Mesenchymal stem cell of the bone marrow (primary cell): ENCODE measurements around the gene TMEM248.

DNA sequence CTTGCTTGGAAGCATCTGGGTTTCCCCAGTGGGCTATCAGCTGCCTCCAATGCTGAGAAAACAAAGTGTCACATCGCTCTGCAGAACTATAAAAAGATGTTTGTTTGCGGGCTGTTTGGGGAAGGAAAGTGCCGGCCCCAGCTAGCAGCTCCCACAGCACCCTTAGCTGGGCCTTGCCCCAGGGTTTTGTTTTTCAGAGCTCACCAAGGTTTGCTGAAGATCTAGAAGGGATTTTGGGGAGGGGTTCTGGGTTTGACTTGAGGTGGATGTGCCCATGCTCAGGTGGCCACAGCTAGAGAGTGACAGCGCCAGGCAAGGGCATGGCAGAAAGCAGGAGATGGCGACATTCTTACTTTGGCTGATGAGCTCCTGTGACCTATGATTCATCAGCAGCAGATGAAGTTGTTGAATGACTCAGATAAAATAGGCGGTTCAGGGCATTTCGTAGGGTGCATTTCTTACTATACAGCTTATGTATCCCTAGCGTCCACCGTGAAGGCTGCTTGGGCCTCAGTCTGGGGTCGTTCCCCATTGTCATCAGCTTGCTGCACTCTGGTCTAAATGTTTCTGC is 7.1 kb downstream of the KCTD7 start:
- CAGE, long polyA plus RNA: no peak

DNA sequence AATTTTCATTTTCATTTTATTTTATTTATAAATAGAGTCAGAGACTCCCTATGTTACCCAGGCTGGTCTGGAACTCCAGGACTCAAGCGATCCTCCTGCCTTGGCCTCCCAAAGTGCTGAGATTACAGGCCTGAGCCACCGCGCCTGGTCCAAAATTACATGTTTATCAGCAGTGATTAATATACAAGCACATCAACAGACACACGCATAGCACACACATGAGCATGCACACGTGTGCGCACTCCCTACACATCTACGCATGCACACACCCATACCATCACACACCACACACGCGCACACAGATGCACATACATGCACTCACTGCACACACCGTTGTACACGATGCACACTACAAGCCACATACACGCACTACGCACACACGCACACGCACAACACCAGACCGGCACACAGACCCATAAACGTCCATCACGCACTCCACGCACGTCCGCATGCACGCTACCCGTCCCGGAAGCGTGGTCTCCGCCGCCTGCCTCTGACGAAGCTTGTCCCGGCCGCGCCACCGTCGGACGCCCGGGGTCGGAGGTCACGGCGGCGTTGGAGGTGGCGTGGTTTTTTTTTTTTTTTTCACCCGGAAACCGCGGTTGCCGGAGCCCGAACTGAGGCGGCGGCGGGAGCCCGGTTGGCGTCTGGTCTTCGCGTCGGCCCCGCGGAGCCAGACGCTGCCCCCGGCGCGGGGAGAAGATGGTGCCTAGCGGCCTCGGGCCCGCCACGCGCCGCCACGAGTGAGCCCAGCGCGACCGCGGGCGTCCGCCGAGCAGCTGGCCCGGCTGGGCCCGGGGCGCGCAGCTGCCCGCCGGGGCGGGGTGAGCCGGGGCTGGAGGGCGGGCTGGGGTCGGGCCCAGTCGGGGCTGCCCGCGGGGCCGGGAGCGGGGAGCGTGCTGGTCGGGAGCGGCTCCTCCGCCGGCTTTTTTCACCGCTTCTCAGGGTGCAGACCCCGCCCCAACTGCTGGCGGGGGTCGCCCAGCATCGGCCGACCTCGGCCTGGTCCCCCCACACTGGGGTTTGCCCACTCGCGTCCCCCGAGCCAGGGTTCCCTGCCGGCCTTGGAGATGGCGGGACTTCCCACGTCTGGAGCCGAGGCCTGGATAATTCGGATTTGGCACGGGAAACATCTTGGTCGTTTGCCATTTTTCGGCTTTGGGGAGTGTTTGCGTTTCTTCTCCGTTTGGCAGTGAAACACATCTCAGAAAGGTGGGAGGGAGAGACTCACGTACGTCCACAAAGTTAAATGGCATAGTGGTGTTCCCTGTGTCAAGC is at the start of gene TMEM248:
Gene TMEM248, plus strand, starts transcription at position 588 of the 1,278 bp plus-strand sequence.
- CAGE, long polyA plus RNA: no peak

- CAGE, long polyA plus RNA: no peak
Measured at GRCh38 chr7:66930250-66930835, 9.3 kb downstream of the TMEM248 start.

- CAGE, long polyA plus RNA: no peak
Measured at GRCh38 chr7:66994370-66995018, 892 bp downstream of the SBDS start.

- CAGE, long polyA plus RNA: no peak
Measured at GRCh38 chr7:67066985-67067530, 70.4 kb downstream of the TYW1 start.

GRCh38 chr7:67226302-67226909 is 50.3 kb upstream of the SPDYE21 start:
- CAGE, long polyA plus RNA: no peak

GRCh38 chr7:67392963-67393363 is 116.2 kb downstream of the SPDYE21 start:
- CAGE, long polyA plus RNA: no peak

DNA sequence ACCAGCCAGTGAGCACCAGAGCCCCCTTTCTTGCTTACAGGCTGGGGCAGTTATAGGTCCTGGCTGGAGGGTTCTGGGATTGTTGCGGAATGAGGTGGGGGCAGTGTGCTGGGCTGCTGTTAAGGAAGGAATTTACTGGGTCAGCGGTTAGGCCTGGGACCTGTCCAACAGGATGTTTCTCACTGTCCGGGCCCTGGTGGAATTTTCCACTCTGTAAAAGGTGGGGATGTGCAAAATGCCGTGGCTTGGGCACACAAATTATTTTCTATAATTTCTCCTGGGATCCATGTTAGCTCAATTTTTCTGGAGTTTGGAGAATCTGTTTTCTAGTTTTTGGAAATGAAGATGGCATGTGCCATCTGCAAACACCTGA is 477.2 kb downstream of the SPDYE21 start:
- CAGE, long polyA plus RNA: no peak

DNA sequence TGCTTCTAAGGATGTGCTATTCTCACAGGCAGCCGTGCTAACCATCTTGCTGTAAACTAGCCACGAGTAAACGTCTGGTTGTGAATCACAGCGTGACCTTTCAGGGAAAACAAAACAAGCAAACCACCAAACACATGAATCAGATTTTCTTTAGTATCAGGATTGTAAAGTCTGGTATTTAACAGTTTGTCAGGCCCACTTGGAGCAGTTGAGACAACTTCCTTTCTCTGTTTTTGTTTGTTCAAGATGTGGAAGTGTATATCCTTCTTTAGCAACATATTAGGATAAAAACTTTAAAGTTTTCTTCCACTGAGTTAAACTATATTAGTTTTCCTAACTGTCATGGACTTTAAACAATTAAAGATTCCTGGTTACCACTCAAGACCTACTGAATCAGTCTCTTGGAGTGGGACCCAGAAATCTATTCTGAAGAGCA is 32.1 kb downstream of the AUTS2 start:
- CAGE, long polyA plus RNA: no peak

- CAGE, long polyA plus RNA: no peak
Measured at GRCh38 chr7:69944143-69944956, 346.1 kb downstream of the AUTS2 start.

DNA sequence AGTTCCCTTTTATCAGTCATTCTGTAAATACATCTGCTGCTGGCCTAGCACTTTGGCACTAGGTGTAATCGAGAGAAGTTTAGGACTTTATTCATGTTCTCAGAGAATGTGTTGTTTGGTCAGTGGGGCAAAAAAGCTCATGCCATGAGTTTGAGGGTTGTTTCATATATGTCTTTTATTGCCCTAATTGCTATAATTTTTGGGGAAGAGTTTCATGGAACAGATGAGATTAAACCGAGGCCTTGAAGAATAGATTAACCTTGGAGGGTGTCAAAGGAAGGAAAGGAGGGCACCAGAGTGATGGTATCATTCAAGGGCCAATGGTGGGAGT is 762.8 kb upstream of the GALNT17 start:
- CAGE, long polyA plus RNA: no peak

DNA sequence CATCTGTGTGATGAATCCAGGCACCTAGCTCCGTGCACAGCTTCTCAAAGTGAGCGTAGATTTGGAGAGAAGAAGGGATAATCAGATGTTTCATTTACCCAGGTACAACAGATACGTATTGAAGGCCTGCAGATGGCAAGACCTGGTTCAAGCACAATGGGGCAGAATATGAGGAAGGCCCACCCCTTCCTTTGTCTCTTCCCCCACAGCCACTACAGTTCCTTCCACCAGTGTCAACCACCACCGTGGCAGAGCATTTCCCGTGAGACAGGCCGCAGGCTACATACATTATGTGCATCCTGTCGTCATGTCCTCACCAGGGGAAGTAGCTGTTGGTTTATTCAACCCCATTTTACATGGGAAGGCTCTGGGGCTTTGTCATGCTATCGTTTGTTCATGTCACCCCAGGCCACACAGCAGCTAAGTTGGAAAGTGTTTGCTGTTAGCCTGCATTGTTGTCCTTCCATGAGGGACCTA is 471.5 kb upstream of the GALNT17 start:
- CAGE, long polyA plus RNA: no peak

DNA sequence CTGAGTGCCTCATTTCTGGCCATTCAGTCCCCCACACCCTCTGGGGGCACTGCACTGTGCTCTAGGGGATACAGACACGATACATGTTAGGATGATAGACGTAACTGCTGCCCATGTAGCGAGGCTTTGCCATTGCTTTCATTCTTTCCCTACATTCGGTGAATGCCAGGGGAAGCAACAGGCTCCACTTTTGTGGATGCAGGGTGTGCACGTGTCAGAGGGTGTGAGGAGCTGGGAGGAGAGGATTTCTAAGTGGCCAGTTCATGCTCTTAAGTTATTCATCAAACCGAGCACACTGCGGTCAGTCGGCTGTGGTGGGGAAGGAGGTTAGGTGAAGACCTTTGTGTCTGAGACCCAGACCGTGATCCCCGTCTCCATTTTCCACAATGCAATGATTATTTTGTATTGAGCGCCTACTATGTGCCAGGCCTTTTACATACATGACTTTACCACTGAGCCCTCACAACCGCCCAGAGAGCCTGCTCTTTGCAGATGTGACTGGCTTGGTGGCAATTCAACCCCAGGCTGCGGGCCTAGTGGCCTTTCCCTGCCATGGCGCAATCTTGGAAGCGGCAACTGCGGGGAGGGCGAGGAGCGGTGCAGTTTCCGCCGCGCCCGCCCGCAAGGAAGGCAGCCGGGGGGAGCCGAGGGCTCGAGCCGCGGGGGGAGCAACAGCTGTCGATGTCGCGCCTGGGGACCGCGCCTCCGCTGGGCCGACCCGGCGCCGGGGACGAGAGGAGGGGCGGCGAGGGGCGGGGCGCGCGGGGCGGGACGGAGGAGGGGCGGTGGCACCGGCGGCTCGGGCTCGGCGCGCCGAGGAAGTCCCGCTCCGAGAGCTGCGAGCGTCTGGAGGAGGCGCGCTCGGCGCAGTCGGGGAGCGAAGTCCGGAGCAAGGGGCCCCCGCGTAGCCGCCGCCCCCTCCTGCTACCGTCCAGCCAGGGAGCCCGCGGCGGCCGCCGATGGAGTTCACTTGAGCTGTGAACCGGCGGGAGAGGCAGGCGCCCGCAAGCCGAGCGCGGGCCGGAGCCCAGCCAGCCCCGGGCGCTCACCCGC is 438.4 kb upstream of the GALNT17 start:
- CAGE, long polyA plus RNA: no peak

- CAGE, long polyA plus RNA: no peak
Measured at GRCh38 chr7:70763815-70765133, 367.7 kb upstream of the GALNT17 start.

GRCh38 chr7:71198564-71199415 is 66.8 kb downstream of the GALNT17 start:
- CAGE, long polyA plus RNA: no peak

DNA sequence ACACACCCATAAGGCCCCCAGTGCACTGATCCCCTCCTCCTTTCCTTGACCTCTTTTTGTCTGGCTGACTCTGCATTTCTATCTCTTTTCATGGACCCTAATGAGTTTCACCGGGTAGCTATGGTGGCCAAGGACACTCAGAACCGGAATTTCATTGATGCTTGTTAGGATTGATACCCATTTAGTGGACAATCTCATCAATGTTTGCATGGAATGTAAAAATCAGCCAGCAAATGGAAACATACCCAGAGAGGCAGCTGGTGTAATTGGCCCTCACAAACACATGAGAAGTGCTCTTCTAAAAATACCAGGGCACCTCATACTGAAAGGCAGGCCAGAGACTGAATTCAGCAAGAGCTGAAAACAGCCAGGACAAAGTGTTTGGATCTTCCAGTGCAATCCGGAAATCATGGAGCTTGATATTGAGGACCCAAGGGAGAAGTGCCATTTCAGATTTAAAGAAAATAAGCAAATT is 498.5 kb downstream of the GALNT17 start:
- CAGE, long polyA plus RNA: no peak

GRCh38 chr7:72744374-72745021 is 83.5 kb downstream of the TYW1B start:
- CAGE, long polyA plus RNA: no peak

DNA sequence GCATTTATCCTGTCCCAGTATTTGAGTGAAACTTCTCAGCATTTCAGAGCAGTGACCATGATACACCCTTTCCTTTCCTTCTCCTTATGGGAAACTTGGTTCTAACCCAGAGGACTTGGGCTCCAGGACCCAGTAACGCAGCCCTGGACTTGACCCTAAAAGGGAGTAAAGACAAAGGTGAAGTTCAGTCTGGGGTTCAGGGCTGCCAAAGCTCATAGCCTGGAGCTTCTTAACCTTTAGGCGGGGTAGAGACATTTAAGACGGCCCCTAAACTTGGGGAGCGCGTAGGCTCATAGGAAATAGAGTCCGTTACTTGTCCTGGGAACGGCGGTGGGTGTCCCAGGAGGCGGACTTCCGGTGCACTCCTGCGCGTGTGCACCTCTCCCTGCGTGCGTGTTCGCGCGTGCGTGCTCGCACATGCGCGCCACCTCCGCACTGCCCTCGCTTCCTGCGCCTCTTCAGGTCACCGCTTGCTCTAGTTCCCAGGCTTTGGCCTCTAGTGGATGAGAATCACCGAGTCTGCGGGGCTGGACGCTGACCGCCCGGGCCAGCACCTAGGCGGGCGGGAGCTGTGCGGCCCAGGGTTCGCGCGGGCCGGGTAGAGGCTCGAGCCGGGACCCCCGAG is 45.9 kb upstream of the POM121 start:
- CAGE, long polyA plus RNA: no peak

- CAGE, long polyA plus RNA: no peak
Measured at GRCh38 chr7:73006495-73006802, 23.1 kb downstream of the SPDYE8 start.

DNA sequence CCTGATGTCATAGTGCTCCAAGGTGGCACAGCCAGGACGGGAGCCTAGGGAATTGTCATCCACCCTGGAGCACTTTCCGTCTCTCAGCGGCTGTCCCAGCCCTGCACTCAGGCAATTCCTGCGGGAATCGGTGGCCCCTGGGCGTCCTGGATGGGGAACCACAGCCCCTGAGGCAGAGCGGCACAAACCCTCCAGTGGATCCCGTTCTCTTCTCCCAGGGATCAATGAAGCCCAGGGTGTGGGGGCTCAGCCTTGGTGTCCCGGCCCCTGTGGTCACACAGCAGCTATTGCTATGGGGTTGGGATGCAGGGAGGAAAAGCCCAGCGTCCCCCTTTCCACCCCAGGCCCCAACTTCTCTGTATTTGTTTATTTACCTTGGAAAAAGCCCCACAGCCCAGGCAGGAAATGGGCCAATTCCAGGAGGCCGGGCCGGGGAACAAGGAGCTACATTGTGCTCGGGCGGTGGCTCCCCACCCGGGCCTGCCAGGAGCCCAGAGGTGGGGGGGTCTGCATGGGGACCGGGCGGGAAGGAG is 23.3 kb upstream of the FZD9 start:
- CAGE, long polyA plus RNA: no peak